H9 (cell line): ENCODE data around the genes IGFBP1 and ABCA13.

DNA sequence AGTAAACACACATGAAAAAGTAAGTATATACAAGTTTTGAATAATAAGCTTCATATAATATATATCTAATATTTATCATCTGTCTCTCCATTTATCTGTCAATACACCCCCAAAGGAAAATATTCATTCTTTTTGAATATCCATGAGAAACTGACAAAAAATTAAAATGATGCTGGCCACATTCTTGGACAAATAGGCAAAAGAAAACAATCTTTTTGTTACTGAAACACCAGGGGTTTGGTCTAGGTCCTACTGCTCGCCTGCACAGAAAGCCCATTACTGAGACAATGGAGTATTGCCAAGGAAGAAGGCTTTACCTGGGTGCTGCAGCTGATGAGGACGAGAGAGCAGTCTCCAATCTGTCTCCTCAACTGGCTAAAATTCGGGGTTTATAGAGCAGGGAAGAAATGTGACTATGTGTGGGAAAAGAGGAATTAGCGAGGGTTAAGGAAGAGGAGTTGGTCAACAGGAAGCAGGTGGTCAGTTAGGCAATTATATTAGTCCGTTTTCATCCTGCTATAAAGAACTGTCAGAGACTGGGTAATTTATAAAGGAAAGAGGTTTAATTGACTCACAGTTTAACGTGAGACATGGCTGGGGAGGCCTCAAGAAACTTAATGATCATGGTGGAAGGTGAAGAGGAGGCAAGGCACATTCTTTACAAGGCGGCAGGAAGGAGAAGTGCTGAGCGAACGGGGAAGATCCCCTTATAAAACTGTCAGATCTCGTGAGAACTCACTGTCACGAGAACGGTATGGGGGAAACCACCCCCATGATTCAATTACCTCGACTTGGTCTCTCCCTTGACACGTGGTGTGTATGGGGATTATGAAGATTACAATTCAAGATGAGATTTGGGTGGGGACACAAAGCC lies 34.9 kb downstream of the RAMP3 start:
- PRO-cap: no peak

DNA sequence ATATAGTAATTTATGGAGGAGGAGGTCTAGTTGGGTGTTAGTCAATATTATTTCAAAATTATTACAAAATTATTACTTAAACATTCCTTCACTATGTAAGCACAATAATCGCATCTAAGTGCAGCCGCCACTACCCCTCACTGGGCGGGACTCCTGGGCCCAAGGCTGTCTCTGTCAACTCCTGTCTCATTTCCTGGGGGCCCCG lies 82.5 kb downstream of the RAMP3 start:
- PRO-cap: no peak

- PRO-cap: no peak
Measured at GRCh38 chr7:45259537-45260263, 102.1 kb downstream of the RAMP3 start.

- PRO-cap: no peak
Measured at GRCh38 chr7:45888035-45888845, at the start of gene IGFBP1. TSS of gene IGFBP1 (plus strand) at chr7:45888488.

DNA sequence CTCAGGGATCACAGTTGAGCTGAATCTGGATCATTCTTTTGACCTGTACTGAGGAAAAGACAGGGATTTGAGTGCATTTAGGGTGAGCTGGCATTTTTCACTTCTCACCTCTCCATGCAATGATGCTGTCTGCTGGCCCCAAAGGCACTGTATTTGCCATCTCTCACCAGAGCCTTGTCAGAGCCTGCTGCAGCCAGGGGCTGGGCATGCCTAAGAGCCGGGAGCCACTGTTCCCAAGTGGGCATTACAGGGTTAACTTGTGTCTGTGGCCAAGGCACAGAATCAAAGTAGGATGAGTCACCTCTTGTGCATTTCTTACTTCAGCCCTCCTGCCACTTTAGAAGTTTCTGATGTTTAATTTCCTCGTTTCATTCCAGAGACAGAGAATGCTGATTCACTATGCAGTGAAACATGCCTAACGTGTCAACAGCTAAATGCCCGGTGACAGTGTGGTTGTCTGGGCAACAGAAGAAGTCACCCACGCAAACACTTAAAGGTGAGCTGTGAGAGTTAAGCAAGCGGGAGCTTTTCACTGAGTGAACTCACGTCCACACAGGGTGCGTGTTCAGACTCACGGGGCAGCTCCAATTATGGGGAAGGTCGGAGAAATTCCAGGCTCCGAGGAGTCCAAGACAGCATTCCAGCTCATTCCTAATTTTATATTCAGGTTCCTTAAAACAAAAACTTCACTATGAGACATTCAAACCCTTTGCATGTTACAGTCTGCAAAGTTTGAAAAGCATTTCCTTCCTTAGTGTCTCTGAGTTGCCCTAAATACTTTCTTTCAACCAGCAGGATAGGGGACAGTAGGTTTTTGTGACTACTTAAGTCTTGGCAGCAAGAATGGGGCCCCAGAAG lies 57.1 kb upstream of the IGFBP3 start:
- PRO-cap: no peak

GRCh38 chr7:46220152-46220634 lies 299.1 kb upstream of the IGFBP3 start:
- PRO-cap: no peak

DNA sequence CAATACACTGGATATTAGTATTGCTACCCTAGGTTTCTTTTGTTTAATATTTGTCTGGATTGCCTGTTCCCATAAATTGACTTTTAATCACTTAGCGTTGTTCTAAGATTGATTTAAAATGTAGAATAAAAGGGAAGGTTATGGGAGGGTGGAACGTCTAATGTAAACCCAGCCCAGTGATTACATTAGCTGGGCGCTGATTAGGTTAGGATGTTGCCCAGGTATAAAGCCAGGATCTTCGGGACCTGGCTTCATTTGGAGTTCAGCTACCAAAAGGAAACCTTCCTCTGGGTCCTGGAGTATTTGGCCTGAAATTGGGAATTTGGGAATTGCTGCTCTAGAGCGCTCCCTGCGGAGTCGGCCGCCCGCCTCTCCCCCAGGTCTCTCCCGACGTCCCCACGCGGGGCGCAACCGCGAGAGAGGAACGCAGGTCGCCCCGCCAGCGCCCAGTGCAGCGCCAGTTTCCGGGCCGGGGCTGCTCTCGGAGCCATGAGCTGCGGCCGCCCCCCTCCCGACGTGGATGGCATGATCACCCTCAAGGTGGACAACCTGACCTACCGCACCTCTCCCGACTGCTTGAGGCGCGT lies 529.5 kb downstream of the TNS3 start:
- PRO-cap: unidirectional peak, plus-strand start at position 229 of the sequence; unidirectional peak, minus-strand start at position 276 of the sequence

DNA sequence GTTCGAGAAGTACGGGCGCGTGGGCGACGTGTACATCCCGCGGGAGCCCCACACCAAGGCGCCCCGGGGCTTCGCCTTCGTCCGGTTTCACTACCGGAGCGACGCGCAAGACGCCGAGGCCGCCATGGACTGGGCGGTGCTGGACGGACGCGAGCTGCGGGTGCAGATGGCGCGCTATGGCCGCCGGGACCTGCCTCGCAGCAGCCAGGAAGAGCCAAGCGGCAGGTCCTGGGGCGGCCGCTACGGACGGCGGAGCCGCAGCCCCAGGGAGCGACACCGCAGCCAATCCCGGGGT lies 529.1 kb downstream of the TNS3 start:
- PRO-cap: no peak

GRCh38 chr7:47192945-47193427 lies 388.9 kb downstream of the TNS3 start:
- PRO-cap: no peak

GRCh38 chr7:47227682-47228442 lies 354.0 kb downstream of the TNS3 start:
- PRO-cap: no peak

DNA sequence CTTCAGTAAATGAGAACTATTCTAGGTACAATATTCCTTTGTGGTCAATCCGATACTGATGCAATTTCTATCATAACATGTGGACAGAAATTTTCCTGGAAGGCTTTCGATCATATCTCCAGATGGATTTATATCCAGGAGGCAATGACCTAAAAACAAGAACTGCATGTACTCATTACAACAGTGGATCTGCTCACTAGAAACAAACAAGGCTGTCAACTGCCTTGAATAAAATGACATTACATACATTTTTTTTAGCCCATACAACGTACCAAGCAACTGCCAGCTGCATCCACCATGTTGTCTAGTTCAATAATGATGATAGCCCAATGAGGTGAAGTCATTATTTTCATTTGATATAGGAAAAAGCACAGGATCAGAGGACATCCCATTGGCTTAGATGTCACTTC lies 345.0 kb downstream of the TNS3 start:
- PRO-cap: no peak

- PRO-cap: no peak
Measured at GRCh38 chr7:47259765-47260221, 322.1 kb downstream of the TNS3 start.

DNA sequence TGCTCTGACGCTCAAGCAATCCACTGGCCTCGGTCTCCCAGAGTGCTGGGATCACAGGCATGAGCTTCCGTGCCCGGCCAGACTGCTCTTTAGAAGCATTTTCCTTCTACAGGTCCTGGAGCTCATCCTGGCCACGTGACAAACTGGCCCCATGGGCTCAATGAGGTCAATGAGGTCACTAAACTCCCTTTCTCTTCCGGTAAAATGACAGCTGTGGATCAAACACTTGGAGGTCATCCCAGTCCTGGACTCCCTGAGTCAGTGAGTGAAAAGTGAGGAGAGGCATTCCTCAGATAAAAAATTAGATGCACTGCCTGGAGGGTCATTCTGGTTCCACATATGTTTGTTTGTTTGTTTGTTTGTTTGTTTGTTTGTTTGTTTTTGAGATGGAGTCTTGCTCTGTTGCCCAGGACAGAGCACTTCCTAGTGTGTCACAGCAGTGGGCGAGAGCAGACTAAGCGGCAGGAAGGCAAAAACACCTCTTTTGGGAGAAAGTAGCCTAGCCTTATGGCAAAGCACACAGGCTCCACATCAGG lies 134.9 kb downstream of the TNS3 start:
- PRO-cap: no peak

DNA sequence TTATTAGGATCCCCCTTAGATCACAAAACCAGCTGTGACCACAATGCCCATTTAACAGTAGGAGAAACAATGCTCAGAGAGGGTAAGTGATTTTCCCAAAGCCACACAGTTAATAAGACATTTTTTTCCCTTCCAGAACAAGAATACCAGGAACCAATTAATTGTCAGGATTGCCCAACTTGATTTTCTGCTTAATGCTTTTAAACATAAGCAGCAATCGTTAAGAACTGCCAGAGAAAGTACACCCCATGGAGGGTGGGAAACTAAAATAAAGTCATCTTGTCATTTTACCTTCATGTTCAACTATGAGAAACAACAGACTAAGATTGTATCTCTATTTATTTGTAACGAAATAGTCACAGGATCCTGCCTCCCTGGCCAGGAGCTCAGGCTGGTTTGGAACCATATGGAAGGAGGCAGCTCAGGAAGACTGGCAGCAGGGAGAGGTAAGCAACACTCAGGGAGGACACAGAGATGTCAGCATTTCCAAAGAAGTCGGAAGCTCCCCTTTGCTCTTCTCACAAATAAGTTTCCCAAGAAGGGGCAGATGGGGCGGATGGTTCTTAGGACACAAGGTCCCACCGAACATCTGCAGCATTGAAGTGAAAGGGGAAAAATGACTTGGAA lies 129.6 kb downstream of the TNS3 start:
- PRO-cap: no peak

GRCh38 chr7:47452814-47453555 lies 128.9 kb downstream of the TNS3 start:
- PRO-cap: no peak

GRCh38 chr7:47457439-47458057 lies 124.4 kb downstream of the TNS3 start:
- PRO-cap: no peak

- PRO-cap: no peak
Measured at GRCh38 chr7:47474645-47475089, 107.2 kb downstream of the TNS3 start.

GRCh38 chr7:47535326-47535624 lies 46.6 kb downstream of the TNS3 start:
- PRO-cap: no peak

DNA sequence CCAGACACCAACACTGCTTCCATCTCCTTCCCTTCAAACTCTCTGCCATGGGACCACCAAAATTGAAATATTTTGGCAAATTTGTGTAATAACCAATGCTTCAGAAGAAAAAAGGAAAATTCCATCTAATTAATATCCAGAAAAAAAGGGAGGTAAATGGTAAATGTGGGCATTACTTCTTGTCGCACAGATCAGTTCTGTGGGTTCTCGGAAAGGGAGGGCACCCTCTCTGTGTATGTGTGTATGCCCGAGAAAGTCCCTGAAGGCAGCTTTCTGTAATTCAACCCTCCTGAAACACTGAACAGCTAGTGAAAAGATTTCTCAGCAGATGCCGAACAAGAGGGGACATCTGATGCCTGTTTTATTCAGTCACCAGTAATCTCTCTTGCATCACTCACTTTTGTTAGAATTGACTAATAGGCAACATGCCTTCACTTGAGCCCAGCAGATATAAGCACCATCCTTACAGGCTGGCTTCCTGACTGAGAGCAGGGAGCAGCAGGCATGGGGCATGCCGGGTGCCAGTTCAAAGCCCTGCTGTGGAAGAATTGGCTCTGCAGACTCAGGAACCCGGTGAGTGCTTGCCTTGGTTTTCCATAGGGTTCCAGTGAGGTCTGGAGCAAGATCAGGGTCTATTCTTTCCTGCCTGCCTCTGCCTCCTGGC lies at the start of gene ABCA13:
ABCA13 (plus strand) TSS at position 479 of the 664 bp plus-strand sequence.
- PRO-cap: no peak

DNA sequence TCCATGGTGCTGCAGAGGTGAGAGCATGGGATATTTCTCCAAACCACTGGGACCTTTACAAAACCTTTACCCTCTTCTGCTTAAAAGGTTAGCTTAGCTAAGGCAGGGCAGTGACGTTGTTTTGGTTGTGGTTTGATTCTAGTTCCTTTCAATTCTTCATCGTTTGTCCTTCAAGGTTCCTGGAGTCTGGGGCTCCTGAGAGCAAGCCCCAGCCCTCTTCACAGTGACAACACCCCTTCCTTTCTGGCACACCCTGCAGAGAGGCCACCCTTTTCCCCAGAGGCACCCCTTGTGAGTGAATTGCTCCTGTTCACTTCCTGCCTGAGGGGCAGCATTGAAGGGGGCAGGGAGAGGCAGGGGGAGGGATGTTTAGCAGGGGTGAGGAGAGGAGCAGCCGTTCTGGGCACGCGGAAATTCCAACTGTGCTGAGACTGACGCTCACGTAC lies 71.9 kb downstream of the SPATA48 start:
- PRO-cap: no peak